ENCODE measurements around a stretch of chr17.

GRCh38 chr17:82083718-82084447 lies 14.2 kb downstream of the FASN start:
- PRO-cap, result no peak

GRCh38 chr17:82170369-82170997 lies 42.2 kb downstream of the CCDC57 start:
- PRO-cap, result no peak

DNA sequence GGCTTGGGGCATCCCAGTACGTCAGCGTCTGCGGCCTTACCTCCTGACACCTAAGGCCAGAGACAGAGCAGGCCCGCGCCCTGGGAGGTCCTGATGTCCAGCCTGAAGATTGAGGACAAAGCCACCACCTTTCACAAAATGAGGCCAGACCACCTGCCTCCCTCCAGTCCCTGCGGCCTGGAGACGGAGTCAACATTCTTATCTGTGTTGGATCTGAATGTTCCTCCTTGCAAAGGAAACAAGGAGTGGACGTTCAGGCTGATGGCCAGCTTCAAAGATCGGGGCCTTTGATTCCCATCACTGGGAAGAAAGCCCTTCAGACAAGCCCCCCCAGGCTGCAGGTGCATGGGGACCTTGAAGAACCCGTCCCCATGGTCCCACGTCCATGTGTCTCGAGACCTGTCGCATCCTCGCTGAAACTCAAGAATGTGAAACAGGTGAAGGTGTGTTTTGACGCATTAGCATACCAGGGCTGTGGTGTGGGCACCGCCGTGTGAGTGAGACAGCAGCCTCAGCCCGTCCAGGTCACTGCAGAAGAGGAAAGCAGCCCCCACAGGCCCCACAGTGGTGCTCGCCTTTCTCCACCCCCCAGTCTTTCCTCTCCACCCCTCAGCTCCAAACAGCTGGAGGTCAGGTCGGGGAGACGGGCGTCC lies 673 bp upstream of the CSNK1D start:
- PRO-cap, result no peak

DNA sequence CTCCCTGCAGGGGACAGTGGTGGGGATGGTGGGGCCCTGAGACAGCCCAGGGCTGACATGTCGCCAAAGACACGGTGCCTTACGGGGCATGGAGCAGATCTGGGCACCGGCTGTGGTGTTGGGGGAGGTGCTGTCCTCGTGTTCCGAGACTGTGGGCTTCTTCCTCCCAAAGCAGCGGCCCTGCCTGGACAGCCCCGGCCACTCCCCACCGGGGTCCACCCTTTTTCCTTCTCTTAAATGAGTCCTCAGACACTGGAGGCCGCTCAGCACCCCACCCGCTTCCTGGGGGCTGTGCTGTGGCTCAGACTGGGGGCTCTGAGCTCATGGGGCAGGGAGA lies 404 bp downstream of the CD7 start:
- PRO-cap, result unidirectional peak, minus-strand start at position 215 of the sequence

DNA sequence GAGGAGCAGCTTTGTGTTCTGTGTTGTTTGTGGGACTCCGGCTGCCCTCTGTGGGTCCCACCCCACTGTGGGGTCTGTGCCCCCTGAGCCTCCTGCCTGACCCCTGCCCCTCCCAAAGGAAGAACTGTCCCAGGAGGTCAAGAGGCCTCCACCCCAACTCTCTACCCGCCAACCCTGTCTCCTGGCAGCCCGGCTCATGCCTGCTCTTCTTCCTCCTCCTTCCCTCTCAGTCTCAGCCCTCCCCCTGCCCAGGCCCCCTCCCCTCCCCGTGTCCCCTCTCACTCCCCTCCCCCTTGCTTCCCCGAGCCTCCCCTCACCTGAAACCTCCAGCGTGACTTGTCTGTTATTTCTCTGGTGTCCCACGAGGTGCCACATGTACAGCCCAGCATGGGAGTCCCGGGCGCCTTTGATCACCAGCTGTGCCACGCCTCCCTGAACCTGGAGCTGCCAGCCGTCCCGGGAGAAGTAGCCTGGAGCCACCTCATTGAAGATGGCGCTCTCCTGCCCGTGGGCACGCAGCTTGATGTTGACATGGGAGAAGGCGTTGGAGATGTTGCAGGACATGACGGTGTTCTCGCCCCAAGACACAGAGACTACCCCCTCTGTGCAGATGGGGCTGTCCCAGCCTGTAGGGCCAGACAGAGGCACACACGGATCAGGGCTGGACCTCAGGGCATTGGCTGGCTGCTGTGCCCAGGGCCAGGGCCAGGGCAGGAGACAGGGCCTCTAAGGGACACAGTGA lies 7.0 kb upstream of the CD7 start:
- PRO-cap, result no peak

DNA sequence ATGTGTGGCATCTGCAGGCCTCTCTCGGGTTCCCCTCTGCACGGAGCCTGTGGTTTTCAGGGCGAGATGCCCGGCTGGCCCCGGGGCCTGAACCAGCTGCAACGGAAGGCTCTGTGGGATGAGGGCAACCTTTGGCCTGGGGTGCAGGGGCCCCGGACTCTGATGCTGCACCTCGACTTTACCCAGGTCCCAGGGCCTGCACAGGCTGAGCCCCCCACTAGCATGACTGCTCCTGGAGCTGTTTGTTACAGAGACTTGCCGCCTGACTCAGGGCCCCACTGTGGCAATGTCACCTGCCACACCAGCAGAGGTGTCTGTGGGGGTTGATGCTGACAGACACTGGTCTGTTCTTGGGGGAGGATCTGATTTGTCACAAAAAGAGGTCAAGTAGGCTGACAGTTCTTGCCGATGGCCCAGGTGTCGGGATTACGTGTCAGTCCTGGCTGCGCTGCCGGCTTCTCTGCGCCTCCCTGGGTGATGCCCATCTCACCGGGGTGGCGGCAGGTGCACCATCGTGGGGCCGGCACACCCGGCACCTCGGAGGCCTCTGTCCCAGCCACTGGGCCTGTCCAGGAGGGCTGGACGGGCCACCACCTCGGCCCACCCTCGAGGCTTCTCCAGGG lies 8.5 kb upstream of the TEX19 start:
- PRO-cap, result no peak

DNA sequence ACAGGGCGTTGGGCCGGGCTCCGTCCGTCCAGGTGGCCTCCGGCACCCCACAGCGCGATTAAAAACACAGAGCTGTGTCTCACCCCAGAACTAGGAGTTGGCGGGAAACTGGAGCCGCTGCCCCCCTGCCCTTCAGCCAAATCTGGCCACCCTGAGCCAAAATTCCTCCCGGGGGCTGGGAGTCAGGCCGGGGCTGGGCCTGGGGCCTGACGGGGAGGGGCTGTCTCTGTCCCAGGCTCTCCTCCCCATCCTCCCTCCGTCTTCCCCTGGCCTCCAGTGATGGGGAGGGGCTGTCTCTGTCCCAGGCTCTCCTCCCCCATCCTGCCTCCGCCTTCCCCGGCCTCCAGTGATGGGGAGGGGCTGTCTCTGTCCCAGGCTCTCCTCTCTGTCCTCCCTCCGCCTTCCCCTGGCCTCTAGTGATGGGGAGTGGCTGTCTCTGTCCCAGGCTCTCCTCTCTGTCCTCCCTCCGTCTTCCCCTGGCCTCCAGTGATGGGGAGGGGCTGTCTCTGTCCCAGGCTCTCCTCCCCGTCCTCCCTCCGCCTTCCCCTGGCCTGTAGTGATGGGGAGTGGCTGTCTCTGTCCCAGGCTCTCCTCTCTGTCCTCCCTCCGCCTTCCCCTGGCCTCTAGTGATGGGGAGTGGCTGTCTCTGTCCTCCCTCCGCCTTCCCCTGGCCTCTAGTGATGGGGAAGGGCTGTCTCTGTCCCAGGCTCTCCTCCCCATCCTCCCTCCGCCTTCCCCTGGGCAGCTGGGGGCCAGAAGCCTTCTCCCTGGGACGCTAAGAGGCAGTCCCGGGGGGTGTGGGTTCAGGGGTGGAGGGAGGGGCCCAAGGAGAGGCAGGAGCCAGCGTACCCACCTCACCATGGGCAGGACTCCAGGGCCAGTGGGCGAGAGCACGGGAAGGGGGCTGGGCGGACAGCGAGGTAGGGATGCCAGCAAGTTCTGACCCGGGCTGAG lies 14.5 kb downstream of the UTS2R start:
- PRO-cap, result no peak

DNA sequence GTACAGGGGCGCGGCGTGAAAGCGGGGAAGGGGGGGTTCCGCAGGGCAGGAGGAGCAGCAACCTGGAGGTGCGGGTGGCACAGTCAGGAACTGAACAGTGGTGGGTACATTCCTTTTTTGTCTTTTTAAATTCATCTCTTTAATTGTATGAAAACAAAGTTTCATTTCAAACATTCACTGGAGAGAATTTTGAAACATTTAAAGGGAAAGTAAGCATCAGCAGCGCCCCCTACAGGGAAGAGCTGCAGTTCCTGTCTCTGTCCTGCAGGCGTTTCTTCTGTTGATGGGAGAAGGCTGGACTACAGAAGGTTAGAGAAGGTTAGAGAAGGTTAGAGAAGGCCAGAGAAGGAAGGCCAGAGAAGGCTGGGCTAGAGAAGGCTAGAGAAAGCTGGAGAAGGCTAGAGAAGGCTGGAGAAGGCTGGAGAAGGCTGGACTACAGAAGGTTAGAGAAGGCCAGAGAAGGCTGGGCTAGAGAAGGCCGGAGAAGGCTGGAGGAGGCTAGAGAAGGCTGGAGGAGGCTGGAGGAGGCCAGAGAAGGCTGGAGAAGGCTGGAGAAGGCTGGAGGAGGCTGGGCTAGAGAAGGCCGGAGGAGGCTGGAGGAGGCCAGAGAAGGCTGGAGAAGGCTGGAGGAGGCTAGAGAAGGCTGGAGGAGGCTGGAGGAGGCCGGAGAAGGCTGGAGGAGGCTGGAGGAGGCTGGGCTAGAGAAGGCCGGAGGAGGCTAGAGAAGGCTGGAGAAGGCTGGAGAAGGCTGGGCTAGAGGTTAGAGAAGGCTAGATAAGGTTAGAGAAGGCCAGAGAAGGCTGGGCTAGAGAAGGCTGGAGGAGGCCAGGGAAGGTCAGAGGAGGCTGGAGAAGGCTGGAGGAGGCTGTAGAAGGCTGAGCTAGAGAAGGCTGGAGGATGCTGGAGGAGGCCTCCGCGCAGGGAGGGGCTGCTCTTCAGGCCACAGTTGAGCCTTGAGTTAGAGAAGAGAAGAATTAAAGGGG lies 6.4 kb upstream of the OGFOD3 start:
- PRO-cap, result no peak

GRCh38 chr17:82445669-82446428 lies 4.7 kb downstream of the CYBC1 start:
- PRO-cap, result no peak

DNA sequence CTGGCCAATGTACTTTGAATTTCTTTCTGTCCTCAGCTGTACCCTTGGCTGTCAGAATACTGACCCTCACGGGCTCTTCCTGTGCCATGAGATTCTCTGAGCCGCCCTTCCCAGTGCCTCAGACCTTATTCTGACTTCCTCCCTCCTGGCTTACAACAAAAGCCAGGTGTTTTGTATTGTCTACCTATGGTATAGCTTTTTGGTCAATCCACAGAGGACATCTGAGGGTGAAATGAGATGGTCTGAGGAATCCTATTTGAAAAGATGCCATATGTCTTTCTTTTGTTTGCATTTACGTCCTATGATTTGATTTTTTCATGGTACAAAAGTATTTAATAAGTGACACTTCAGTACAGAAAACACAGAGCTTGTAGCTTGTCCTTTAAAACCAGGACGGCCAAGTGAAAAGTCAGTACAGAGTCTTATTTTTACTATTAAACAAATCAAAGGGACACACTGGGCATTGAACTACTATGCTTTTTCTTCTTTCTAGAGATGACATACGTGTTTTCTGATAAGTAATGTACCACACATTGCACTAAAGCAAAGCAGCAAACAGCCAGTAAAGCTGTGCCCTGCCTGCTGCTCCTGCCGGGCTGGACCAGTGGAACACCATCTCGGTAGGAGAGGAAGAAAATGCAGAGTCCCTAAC lies 55.2 kb downstream of the FOXK2 start:
- PRO-cap, result no peak

DNA sequence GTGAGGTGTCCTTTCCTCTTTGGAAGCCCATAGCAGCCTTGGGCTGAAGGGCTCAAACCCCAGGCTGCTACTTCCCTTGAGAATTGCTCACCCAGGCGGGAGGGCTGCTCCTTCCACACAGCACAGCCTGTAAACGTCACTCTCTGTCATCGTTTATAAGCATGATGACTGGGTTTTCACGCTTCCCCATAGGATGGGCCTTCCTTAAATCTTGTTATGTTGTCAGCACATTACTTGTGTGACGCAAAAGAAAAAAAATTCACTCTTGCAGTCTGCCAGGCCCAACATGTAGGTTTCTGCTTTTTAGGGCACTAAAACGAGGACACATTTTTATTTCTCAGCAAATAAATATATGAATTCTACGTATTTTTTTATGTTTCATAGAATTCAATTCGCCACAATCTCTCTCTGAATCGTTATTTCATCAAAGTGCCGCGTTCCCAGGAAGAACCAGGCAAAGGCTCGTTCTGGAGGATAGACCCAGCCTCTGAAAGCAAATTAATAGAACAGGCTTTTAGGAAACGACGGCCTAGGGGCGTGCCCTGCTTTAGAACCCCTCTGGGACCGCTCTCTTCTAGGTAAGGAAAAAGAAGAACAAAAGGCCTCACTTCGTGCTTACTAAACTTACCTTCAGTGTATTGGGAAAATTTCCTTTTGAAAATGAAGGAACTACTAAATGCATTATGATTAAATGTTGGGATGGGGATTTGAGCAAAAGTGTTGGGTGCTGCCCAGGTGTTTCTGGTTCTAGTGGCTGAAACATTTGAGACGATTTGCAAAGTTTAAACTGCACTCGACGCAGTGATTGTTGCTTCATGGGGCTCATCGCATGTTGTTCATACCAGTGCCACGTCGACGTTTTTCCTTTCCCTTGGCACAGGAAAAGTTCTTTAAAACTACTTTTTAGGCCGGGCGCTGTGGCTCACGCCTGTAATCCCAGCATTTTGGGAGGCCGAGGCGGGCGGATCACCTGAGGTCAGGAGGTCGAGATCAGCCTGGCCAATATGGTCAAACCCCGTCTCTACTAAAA lies 63.1 kb downstream of the FOXK2 start:
- PRO-cap, result no peak

DNA sequence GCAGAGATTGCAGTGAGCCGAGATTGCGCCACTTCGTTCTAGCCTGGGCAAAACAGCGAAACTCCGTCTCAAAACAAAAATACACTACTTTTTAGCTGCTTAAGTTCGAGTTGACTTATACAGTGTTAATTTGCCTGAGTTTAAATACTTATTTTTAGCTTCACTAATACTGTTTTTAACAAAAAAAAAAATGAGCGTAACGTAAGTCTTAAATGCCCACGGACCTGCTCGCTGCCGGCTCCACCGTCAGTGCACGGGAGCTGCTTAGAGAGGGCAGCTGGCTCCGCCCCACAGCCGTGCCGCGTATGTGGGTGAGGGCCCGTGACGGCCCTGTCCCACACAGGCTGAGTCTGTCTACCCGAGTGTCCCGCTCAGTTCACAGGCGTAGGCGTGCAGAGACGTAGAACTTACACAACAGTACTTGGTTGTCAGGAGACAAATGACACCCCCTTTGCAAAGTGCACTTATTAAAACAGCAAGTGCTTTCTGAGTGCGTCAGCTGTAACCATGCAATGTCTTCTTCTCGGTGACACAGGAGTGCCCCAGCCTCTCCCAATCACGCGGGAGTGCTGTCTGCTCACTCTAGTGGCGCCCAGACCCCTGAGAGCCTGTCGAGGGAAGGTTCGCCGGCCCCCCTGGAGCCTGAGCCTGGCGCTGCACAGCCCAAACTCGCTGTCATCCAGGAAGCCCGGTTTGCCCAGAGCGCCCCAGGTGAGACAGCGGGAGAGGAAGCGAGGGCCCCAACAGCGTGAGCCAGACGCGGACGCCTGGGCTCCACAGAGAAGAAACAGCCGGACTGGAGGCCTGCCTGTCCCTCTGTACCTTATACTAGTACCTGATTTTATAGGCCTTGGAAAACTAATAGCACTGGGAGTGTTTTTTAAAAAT lies 64.2 kb downstream of the FOXK2 start:
- PRO-cap, result no peak

DNA sequence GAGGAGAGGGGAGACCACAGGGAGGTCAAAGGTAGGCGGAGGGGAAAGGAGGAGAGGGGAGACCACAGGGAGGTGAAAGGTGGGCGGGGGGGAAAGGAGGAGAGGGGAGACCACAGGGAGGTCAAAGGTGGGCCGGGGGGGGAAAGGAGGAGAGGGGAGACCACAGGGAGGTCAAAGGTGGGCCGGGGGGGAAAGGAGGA lies 62.0 kb downstream of the WDR45B start:
- PRO-cap, result no peak

DNA sequence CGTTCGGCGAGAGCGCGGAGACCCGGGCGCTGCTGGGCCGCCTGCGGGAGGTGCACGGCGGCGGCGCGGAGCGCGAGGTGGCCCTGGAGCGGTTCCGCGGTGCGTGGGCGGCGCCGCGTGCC lies 275 bp downstream of the TBCD start:
- PRO-cap, result no peak

DNA sequence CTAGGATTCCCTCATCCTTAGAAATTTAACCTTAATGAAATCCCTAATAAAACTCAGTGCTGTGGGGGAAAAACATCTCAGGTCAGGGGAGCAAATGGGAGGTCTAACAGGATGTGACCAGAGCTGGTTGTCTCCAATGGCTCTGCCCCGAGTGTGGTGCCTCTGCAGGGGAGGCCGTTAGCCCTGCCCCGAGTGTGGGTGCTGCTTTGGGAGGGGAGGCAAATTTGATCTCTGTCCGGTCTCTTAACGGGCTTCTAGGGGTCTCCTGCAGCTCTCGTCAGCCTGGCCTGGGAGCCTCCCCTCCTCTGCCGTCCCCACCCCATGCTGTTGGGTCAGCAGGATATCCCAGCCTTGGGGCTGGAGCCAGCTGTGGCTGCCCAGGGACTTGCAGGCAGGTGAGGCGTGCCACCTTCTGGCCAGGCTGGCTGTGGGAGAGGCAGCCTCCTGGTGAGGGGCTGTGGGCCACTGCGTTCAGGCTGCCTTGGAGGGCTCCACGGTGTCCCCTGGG lies 34.4 kb downstream of the TBCD start:
- PRO-cap, result no peak

DNA sequence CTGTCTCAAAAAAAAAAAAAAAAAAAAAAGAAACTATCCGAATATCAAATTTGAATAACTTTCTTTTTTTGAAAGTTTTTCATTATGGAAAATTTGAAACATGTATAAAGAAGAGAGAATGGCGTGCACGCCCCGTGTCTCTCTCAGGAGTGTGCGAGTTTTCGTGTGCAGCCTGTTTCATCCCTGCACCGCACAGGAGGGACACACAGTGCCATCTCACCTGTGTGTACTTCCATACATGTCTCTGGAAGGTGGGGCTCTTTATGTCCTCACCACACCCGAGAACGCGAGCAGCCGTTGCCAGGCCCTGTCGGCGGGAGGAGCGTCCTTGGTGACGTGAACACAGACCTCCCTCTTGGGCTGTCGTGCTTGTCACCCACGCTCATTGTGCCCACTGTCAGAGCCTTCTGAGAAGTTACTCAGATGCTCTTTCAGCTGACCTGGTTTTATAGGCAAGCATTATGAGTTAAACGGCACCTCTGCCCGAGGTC lies 40.3 kb downstream of the ZNF750 start:
- PRO-cap, result no peak

- PRO-cap, result no peak
Measured at GRCh38 chr17:82804558-82805460, 35.0 kb downstream of the ZNF750 start.

GRCh38 chr17:82885161-82885436 lies 45.3 kb upstream of the ZNF750 start:
- PRO-cap, result no peak

- PRO-cap, result no peak
Measured at GRCh38 chr17:82900451-82901415, 60.9 kb upstream of the ZNF750 start.

DNA sequence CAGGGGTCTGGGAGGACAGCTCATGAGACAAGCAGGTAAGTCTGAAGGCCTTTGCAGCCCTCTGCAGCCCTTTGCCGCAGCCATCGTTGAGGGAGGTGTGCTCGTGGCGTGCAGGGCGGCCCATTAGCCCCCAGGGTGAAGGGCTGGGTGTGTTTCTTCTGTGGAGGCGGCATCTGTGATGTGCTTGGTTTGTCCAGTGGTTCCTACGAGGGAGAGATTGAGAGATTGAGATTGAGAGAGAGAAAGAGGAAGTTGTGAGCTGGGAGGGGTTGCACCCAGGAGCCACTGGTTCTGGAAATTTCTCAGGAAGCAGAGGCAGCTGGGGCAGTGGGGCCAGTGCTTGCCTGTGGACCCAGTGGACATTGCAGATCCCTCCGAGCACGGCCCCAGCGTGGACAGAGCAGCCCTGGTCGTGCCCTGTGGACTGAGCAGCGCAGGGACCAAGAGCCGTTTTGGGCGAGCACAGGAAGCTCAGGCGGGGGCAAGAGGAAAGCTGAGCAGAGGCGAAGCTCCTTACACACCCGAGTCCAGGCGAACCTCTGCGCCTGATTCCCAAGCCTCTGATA lies 72.0 kb upstream of the ZNF750 start:
- PRO-cap, result no peak

Measured in neutrophil (primary cell).